Measurements from ENCODE around the gene RASD1.

- CAGE, long polyA plus RNA, result no peak
- RRBS, result no CpG with 5 or more reads among the region's 18 CpGs
Observed at GRCh38 chr17:17051778-17052868, 9.9 kb downstream of the MPRIP start.

DNA sequence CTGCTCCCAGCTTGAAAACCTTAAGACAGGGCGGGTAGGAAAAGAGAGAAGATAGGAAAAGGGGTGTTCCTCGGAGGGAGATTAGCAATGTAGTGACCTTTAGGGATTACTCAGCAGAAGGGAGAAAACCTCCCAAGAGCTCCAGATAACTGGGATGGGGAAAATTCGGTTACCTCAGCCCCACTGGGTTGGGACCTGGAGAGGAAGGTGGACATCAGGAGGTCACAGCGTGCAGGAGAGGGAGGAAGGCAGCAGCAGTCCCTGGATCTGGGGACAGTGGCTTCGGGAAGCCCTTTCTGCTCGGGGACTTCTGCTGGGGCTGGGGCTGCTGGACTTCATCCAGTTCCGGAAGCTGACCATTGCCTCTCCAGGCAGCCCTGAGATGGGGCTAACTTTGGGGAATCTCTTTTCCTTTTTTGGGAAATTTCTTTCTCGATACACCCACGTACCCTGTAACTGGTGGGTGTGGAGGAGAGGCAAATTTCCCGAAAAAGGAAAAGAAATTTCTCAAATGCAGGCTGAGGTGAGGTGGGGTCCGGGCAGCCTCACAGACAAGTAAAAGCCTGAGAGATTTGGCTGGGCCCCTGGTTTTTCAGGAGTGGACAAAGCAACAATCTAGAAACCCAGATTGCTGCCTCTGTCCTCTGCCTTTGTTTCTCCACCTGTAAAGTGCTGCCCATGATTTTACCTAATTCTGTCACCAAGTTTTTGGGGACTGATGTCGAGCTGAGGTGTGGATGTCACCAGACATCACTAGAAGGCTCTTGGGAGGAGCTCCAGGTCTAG is 39.3 kb downstream of the MPRIP start:
- CAGE, long polyA plus RNA, result no peak
- RRBS, result no CpG with 5 or more reads among the region's 12 CpGs

DNA sequence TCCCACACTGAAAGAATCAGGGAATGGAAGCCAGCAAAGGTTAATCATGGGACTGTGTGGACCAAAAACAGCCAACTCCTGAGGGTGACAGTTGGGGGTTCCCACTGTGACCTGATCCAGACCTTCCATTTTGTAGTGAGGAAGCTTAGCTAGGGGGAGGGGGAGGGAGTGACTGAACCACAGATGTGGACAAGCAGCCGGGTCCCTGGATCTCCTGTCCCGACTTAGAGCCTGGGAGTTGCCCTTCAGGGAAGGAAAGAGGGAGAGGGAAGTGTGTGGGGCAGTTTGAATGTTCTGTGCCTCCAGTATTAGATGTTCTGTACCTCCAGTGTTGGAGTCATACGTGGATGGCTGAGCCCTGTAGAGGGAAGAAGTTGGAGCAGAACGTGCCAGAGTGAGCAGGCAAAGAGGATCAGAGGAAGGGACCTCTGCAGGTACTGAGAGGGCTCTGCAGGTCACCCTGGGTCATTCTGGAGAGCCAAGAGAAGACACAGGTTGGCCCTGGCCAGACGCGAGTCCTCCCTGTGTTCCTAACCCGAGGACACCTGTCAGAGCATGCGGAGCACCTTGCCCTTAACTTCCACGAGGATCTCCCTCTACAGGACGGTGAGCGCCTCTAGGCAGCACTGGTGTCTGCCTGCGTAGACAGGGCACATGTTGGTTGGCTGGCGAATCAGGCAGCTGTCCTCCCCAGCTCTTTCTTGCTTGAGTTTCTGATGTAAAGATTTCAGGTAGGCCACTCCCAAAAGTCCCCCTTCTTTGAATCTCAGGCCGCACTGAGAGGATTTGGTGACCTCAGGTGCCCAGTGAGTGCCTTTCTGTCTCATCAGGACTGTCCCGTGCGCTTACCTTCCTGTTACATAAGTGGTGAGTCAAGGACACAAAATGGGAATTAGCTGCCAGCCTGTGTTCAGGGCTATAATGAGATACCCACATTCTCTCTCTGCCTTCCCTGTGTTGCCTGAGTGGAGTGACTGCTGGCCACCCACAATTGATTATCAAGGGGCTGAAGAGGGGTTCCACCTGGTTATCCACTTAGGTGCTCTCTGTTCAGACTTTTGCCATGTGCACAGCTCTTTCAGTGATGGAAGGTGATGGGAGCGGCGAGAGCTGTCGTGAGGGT is 45.2 kb downstream of the MPRIP start:
- CAGE, long polyA plus RNA, result no peak
- RRBS, result no CpG with 5 or more reads among the region's 19 CpGs

GRCh38 chr17:17092066-17092843 is 50.0 kb downstream of the MPRIP start:
- CAGE, long polyA plus RNA, result no peak
- RRBS, result no CpG with 5 or more reads among the region's 11 CpGs

DNA sequence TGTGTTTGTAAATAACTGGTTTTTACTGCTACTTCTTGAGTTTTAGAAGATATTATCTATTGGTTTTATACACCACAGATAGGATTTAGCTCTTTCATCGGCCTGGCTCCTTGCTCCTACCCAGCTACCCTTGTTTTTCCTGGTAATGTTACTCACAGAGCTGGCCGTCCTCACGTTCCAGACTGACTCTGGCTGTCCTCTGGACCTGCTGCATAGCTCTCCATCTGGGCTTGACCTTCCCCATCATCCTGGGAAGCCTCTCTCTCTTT is 51.5 kb downstream of the MPRIP start:
- CAGE, long polyA plus RNA, result no peak
- RRBS, result no CpG with 5 or more reads among the region's 3 CpGs

GRCh38 chr17:17164118-17165350 is 41.6 kb downstream of the PLD6 start:
- CAGE, long polyA plus RNA, result no peak
- RRBS, result 98% methylated on average over 7 of the region's 51 CpGs

GRCh38 chr17:17191863-17192723 is 14.0 kb downstream of the PLD6 start:
- CAGE, long polyA plus RNA, result no peak
- RRBS, result no CpG with 5 or more reads among the region's 14 CpGs

DNA sequence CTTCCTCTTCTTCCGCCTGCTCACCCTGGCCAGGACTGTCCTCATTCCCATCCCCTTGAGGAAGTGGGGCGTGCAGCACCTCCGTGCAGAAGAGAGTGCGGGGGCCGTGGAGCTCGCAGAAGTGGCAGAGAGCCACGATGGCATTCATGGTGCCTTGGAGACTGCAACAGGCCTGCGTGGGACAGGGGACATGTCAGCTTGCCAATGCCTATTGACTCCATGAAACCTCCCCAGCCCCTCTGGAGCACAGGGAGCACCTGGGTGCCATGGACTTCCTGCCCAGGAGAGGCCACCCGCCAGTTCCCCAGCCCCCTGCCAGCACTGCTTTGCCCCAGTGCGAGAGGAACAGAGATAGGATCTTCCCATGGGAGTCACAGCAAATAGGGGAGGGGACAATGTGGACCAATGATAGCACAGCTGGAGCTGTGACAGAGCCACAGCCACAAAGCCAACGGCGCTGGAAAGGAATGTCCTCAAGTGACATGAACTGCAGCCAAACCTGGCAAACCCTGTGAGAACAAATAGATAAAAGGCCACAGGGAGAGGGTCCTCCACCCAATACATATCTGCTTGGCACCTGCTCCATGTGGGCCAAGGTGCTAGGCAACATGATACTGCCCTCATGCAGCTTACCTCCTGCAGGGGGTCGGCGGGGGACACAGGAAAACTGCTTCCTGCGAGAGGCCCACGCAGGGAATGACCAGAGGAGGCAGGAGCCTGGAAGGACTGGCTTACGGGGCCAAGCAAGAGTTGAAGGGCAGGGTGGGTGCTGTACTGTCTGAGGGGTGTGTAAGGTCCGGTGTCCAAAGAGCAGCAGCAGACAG is 8.8 kb downstream of the FLCN start:
- CAGE, long polyA plus RNA, result no peak
- RRBS, result no CpG with 5 or more reads among the region's 18 CpGs

GRCh38 chr17:17235302-17235696 is 1.7 kb downstream of the FLCN start:
- CAGE, long polyA plus RNA, result no peak
- RRBS, result no CpG with 5 or more reads among the region's 10 CpGs

DNA sequence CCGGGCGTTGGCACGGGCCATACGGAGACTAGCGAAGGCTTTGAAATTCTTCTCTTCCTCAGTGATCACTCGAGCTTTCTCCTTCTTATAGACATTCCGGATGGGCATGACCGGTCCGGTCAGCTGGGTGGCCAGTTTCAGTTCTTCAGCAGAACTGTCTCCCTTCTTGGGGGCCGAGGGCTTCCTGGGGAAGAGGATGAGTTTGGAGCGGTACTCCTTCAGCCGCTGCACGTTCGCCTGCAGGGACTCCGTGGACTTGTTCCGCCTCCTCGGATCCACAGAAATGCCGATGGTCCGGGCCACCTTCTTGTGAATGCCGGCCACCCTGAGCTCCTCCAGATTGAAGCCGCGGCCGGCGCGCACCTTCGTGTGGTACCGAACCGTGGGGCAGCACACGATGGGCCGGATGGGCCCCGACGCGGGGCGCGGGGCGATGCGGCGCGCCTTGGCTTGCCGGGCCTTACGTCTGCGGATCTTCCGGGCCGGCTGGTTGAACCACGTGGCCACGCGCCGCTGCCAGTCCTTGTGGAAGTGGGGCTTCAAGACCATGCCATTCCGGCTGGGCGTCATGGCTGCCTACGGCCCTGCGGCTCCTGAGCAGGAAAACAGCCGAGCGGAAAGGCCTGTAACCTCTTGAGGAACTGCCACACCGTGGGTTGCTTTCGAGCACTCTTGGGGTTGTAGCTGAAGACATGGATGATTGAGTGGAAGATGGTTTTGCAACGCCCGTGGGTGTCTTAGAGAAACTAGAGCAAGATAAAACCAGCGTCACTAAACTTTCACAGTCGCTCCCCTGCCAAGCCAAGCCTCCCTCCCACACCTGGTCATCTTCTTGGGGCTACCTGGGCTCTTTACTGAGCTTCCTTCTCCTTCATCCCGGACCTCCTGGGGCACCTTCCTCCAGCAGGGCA is 80.5 kb downstream of the NT5M start:
- CAGE, long polyA plus RNA, result no peak
- RRBS, result 72% methylated on average over 3 of the region's 61 CpGs

- CAGE, long polyA plus RNA, result no peak
- RRBS, result 100% methylated on average over 1 of the region's 22 CpGs
Observed at GRCh38 chr17:17403491-17404324, 73.1 kb upstream of the MED9 start.

- CAGE, long polyA plus RNA, result no peak
- RRBS, result no CpG with 5 or more reads among the region's 2 CpGs
Observed at GRCh38 chr17:17415975-17416345, 60.8 kb upstream of the MED9 start.

DNA sequence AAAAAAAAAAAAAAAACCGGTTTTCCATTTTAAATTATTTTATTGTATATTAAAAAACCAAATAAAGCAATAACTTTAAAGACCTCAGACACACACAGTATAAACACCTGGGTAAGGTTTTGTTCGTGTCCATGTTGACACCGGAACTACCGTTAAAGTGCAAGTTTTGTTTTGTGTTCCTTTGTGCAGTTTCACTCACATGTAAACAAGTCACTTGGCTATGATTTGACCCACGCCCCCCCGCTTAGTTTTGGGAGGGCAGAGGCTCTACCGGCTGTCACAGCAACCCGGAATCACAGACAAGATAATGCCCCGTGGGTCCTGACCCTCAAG is 1.8 kb downstream of the RASD1 start:
- CAGE, long polyA plus RNA, result no peak
- RRBS, result 99% methylated on average over 3 of the region's 9 CpGs

GRCh38 chr17:17495812-17496749 is at the start of gene RASD1:
TSS of gene RASD1 (minus strand) at chr17:17496395.
- CAGE, long polyA plus RNA, result no peak
- RRBS, result 7% methylated on average over 52 of the region's 105 CpGs

DNA sequence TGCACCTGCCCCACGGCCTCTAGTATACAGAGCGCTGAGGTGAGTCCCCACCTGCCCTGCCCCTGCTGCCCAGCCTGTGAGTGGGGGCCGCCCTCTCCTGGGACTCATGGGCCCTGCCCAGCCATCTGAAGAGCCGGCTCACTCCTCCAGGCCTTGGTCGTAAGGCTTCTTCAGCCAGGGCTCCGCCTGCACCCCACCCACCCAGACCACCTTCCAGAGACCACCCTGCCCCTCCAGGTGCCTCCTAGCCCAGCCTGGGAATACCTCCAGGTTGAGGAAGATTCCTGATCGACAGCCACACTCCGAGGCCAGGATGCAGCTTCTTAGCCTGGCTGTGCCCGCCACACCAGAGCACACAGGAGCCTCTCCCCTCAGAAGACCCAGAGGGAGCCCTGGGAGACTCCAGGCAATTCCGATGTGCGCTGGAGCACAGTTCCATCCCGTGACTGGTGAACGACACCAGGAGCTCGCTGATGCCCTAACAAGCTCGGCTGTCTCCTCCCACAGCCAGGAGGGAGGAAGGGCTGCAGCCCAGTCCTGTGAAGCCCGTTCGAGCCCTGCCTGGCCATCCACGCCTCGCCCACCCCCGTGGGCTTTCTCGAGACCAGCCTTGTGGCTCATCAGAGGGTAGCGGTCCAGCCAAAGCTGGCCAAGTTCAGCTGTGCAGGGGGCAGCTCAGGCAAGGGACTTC is 21.7 kb upstream of the RASD1 start:
- CAGE, long polyA plus RNA, result no peak
- RRBS, result no CpG with 5 or more reads among the region's 22 CpGs

- CAGE, long polyA plus RNA, result no peak
- RRBS, result 99% methylated on average over 1 of the region's 16 CpGs
Observed at GRCh38 chr17:17560073-17560682, 31.3 kb downstream of the PEMT start.

GRCh38 chr17:17566849-17567947 is 24.3 kb downstream of the PEMT start:
- CAGE, long polyA plus RNA, result no peak
- RRBS, result no CpG with 5 or more reads among the region's 21 CpGs

GRCh38 chr17:17568670-17569130 is 22.8 kb downstream of the PEMT start:
- CAGE, long polyA plus RNA, result no peak
- RRBS, result no CpG with 5 or more reads among the region's 6 CpGs

- CAGE, long polyA plus RNA, result no peak
- RRBS, result 1% methylated on average over 34 of the region's 55 CpGs
Observed at GRCh38 chr17:17682676-17683311, 1.5 kb downstream of the RAI1 start.

DNA sequence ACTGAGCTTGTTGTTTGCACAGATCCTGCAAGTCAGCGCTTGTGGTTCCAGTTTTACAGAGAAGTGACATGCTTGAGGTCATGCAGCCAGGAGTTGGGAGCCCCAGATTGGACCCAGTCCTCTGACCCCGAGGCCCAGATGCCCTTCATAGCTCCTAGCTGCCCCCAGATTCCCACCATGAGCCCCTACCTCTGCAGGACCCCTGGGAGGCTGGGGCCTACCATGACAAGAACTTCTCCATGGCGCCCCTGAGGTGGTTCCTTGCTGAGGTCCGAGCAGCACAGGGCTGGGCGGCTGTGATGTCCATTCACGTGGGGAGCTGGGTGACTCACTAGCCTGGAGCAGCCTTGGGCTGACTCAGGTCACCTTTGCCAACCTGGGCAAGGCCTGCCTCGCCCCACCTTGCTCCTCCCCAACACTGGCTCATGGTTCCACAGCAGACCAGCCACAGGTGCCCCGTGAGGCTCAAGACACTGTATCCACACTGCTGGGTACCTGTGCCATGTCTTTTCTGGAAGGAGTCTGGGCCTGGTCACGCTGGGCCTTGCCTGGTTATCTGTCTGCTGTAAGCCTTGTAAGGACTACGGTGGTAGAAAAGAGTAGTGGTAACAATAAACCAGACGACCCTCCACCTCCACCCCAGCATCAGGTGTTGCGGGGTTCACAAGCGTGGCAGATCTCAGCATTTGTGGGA is 47.6 kb downstream of the RAI1 start:
- CAGE, long polyA plus RNA, result no peak
- RRBS, result no CpG with 5 or more reads among the region's 13 CpGs